Stomach (tissue), 7 donors: ENCODE data around the gene VPS37D.

DNA sequence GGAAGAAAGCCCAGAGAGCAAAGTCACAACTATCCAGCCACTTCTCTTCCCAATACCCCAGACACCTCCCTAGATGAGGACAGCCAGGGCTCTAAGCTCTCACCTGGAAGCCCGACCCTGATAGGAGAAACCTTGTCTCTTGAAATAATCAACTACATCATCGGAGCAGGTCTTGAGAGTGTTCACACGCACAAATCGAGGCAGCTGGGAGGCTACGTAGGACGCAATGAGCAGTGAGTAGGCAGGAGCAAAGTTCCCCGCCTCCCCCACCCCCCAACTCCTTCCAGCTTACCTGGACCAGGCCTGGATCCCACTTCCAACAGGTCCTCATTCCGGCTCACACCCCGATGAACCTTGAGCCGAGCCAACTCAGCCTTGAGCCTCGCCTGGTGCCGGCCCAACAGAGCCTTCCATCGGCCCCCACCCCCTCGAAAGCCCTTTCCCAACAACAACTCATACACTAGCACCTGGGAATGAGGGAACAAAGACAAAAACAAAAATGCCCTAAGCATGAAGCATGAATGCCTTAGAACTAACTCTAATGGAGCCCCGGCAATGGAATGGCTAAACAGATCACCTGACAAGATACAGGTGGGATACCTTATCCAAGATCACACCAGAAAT lies 1.2 kb downstream of the NSUN5 start:
- PRO-cap: no peak
- RAMPAGE, long total RNA, 5 experiments: no peak in any of the 5 experiments
- RRBS: 91% methylated on average over 5 of the region's 15 CpGs

GRCh38 chr7:73442160-73442663 lies 8.6 kb downstream of the FZD9 start:
- PRO-cap: no peak
- RAMPAGE, long total RNA, 5 experiments: start-site peak on the minus strand in 2 of 5 experiments, at chr7:73442135-73442726 at its widest, 17 to 36 reads per replicate
- RRBS: no CpG with 5 or more reads among the region's 11 CpGs

DNA sequence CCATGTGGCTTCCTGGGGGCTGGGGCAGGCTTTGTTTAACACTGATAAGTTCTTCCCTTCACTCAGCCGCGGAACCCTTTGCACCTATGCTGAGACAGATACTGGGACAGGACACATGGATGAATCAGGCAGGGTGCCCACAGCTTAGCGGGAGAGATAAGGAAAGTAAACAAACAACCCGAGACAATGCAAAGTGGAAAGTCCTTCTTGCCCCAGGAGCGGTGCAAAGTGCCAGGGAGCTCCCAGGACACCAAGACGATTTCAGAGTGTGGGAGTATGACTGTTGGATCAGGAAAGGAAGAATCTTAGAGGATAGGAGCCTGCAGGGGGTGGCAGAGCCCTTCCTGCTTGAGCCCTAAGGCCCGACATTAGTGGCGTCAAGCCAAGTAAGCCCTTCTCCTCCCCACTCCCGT lies 11.6 kb downstream of the MLXIPL start:
- PRO-cap: no peak
- RAMPAGE, long total RNA, 5 experiments: no peak in any of the 5 experiments
- RRBS: no CpG with 5 or more reads among the region's 9 CpGs

DNA sequence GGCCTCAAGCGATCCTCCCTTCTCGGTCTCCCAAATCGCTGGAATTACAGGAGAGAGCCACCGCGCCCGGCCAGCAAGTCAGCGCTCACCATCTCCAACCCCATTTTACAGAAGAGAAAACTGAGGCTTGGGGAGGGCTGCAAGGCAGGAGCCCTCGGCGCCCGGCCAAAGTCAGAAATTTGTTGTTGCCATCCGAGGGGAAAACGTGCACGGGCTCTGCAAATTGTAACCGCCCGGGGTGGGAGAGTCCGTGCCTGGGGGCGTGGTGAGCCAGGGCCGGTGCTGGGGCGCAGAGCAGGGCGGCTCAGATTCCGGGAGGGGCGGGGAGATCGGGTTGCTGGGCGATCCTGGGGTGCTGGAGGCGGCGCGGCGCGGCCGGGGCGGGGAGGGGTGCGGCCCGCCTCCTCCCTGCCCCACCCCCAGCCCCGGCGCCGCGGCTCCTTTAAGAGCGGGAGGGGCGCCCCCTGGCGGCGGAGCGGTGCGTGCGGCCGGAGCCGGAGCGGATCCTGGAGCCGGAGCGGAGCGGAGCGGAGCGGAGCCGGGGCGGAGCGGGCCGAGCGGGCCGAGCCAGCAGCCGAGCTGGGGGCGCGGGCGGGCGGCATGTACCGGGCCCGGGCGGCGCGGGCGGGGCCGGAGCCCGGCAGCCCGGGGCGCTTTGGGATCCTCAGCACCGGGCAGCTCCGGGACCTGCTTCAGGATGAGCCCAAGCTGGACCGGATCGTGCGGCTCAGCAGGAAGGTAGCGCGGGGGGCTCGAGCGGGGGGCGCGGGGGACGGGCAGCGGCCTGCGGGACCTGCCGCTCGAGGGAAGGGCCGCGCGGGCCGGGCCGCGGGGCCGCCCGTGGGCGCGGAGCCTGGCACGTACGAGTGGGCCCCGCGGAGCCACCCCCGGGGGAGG lies at the start of gene VPS37D:
Gene VPS37D (plus strand): TSS at position 473 of the 897 bp plus-strand sequence.
- PRO-cap: no peak
- RAMPAGE, long total RNA, 5 experiments: no peak in any of the 5 experiments
- RRBS: 1% methylated on average over 72 of the region's 104 CpGs

GRCh38 chr7:73738898-73740053 lies 674 bp upstream of the ABHD11 start:
- PRO-cap: bidirectional peak, plus-strand start at chr7:73739099, minus-strand start at chr7:73738800
- RAMPAGE, long total RNA, 5 experiments: no peak in any of the 5 experiments
- RRBS: 3% methylated on average over 9 of the region's 78 CpGs

GRCh38 chr7:73768302-73769493 lies 1.4 kb downstream of the CLDN3 start:
- PRO-cap: no peak
- RAMPAGE, long total RNA, 5 experiments: no peak in any of the 5 experiments
- RRBS: 47% methylated on average over 3 of the region's 63 CpGs

- PRO-cap: no peak
- RAMPAGE, long total RNA, 5 experiments: no peak in any of the 5 experiments
- RRBS: no CpG with 5 or more reads among the region's 54 CpGs
These were observed 486 bp downstream of the CLDN3 start for GRCh38 chr7:73769494-73770074.

DNA sequence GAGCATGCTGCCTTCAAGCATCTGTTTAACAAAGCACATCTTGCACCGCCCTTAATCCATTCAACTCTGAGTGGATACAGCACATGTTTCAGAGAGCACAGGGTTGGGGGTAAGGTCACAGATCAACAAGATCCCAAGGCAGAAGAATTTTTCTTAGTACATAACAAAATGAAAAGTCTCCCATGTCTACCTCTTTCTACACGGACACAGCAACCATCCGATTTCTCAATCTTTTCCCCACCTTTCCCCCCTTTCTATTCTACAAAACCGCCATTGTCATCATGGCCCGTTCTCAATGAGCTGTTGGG lies 26.7 kb upstream of the CLDN3 start:
- PRO-cap: no peak
- RAMPAGE, long total RNA, 5 experiments: no peak in any of the 5 experiments
- RRBS: no CpG with 5 or more reads among the region's 5 CpGs

DNA sequence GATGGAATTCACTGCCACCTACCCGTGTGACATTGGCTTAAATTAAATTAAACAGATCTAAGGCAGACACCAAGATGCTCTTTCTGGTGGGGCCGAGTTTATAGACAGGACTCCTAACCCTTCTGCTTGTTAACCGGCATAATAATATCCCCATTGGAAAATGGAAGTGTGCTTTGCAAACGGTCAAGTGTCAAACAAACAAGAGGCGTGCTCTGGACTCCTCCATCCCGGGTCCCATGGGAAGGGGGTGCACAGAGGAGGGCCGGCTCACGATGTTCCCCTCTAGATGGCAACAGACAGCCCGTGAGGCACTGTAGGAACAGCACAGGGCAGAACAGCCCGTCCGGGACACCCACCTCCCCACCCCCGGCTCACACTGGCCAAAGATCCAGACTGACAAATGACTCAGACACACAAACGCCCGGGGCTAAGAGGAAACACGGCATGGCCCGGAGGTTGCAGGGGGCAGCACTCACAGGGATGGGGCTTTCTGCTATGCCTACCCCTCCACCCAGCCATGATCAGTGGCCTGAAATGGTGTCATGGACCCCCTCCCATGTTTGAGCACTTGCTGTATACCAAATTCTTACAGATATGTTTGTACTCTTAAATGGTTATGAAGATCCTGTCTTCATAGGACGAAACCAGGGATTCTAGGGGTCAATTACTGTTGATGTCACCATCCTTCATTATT lies 4.9 kb upstream of the ELN start:
- PRO-cap: no peak
- RAMPAGE, long total RNA, 5 experiments: no peak in any of the 5 experiments
- RRBS: 11% methylated on average over 7 of the region's 17 CpGs

- PRO-cap: no peak
- RAMPAGE, long total RNA, 5 experiments: no peak in any of the 5 experiments
- RRBS: no CpG with 5 or more reads among the region's 13 CpGs
These were observed 1.4 kb downstream of the ELN start for GRCh38 chr7:74029407-74029812.

DNA sequence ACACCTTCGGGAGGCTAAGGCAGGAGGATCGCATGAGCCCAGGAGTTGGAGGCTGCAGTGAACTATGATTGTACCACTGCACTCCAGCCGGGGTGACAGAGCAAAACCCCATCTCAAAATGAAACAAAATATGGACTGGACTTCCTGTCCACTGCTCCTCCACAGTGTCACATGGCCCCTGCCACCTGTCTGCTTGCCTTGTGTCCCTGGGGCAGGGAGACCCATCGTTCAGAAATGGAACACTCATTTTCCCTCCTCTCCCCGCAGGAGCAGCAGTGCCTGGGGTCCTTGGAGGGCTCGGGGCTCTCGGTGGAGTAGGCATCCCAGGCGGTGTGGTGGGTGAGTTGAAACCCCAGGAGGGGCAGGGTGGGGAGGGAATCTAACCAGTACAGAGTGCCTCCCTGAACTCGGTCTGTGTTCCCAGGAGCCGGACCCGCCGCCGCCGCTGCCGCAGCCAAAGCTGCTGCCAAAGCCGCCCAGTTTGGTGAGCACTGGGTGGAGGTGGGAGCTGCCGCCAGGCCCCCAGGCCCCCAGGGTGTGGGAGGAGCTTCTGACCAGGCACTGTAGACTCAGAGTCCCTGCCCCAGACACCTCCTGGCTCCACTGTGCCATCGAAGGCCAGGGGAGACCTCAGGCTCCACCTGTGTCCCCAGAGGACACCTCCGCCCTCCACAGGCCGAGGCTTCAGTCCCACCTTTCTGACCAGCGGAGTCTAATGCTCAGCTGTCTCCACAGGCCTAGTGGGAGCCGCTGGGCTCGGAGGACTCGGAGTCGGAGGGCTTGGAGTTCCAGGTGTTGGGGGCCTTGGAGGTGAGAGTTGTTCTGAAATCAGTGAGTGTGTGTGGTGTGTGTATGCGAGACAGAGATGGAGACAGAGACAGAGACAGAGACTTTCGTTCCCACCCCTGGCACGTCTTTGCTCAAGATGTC lies 20.5 kb upstream of the LIMK1 start:
- PRO-cap: no peak
- RAMPAGE, long total RNA, 5 experiments: start-site peak on the plus strand in 2 of 5 experiments, centred at positions 310 to 549 of the sequence, 12 to 102 reads per replicate
- RRBS: no CpG with 5 or more reads among the region's 28 CpGs

DNA sequence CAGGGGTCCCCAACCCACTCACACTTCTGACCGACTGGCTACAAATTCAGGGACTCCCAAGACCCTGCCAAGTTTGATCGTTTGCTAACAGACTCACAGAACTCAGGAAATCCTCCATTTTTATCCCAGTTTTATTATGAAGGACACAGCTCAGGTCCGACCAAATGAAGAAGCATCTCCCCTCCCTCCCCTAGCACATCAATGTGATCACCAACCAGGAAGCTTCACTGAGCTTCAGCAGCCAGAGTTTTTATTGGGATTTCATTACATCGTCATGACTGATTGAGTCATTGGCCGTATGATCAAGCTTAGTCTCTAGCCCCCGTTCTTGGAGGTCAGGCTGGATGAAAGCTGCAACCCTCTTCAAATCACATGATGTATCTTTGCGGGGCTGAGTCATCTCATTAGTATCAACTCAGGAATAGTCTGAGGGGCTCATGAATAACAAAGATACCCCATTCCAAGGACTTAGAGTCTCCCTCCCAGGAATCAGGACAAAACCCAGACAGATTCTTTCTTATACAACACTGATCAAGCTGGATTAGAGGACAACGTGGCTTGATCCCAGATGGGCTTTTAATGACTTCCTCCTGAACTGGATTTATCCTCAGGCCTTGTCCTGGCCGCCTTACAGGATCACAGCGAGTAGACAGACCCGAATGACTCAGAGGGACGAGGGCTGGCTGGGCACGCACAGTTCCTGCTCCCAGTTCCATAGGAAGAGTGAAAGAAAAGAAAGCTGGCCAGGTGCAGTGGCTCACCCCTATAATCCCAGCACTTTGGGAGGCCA lies 14.4 kb downstream of the LIMK1 start:
- PRO-cap: unidirectional peak, plus-strand start at position 667 of the sequence
- RAMPAGE, long total RNA, 5 experiments: no peak in any of the 5 experiments
- RRBS: no CpG with 5 or more reads among the region's 13 CpGs

GRCh38 chr7:74139303-74139528 lies 34.9 kb upstream of the EIF4H start:
- PRO-cap: no peak
- RAMPAGE, long total RNA, 5 experiments: no peak in any of the 5 experiments
- RRBS: no CpG with 5 or more reads among the region's 5 CpGs

GRCh38 chr7:74174455-74175247 lies 495 bp downstream of the EIF4H start:
- PRO-cap: no peak
- RAMPAGE, long total RNA, 5 experiments: no peak in any of the 5 experiments
- RRBS: 1% methylated on average over 53 of the region's 72 CpGs

DNA sequence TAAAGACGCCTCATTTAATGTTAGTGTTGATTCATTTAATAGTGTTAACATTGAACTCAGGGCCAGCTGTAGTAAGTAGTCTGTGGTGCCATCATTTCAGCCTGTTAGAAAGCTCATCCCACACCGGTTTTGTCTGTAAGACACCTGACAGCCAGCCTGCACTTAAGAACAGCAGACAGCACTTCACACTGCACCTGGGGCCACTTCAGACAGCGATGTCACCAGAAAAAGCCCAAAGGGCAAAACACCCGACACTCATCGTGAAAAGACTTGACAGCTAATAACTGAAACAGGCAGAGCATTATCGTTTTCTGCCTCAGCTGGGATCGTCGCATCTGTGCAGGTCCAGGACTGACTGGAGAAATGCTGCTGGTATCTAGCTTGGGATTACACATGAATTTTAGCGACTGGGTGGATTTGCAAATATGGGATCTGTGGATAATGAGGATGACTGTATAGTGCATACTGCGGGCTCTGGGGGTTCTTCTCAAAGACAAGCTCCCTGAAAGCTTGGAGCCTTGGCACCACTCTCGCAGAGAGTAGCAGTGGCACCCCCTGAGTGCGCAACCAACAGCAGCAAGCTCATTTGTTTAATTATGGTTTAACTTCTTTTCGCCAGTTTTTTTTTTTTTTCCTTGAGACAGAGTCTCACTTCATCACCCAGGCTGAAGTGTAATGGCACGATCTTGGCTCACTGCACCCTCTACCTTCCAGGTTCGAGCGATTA lies 16.6 kb upstream of the LAT2 start:
- PRO-cap: no peak
- RAMPAGE, long total RNA, 5 experiments: no peak in any of the 5 experiments
- RRBS: no CpG with 5 or more reads among the region's 16 CpGs

GRCh38 chr7:74224246-74225026 lies 14.6 kb downstream of the LAT2 start:
- PRO-cap: no peak
- RAMPAGE, long total RNA, 5 experiments: no peak in any of the 5 experiments
- RRBS: 28% methylated on average over 5 of the region's 25 CpGs

DNA sequence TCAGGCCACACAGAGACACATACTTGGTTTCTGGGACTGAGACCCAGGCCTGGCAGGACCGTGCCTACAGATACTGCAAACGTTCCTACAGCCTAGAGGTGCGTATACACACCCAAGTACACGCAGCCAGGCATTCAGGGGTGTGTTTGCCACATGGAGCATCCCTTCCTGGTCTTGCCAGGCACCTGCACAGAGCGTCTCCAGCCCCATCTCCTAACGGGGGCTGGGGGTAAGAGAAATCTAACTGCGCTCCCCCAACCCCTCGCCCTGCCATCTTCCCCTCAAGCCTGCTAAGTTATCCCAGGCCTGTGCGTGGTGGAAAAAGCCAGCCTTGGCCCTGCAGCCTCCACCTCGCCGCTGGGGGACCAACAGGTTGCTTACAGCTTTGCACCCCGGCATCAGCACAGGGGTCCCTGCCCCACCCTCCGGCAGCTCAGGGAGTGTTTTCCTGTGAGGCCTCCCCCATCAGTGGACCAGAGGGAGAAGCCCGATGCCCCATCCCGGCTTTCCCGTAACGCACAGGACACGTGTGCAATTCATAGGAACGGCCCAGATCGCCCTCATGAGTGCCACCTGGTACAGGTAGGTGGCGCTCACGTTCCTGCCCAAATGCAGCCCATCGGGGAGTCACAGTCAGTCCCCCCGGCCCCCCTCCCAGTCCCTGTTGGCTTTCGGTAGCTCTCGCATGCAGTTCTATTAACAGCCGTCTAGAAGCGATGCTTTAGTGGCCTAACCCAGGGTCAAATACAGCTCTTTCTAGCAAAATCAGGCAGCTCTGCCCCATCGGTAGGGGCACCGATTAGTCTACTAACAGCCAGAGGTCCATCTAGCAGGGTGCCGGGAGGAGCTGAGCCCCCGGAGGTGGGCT lies 48.6 kb upstream of the GTF2IRD1 start:
- PRO-cap: no peak
- RAMPAGE, long total RNA, 5 experiments: start-site peak on the plus strand in 2 of 5 experiments, centred at positions 745 to 775 of the sequence, 5 to 30 reads per replicate
- RRBS: 84% methylated on average over 4 of the region's 32 CpGs

- PRO-cap: no peak
- RAMPAGE, long total RNA, 5 experiments: no peak in any of the 5 experiments
- RRBS: 48% methylated on average over 6 of the region's 15 CpGs
These were observed 8.9 kb downstream of the GTF2IRD1 start for GRCh38 chr7:74462563-74463058.

- PRO-cap: no peak
- RAMPAGE, long total RNA, 5 experiments: start-site peak on the plus strand in 2 of 5 experiments, at chr7:74515104-74515913 at its widest, 6 to 15 reads per replicate
- RRBS: 93% methylated on average over 6 of the region's 16 CpGs
These were observed 61.6 kb downstream of the GTF2IRD1 start for GRCh38 chr7:74515278-74515707.

DNA sequence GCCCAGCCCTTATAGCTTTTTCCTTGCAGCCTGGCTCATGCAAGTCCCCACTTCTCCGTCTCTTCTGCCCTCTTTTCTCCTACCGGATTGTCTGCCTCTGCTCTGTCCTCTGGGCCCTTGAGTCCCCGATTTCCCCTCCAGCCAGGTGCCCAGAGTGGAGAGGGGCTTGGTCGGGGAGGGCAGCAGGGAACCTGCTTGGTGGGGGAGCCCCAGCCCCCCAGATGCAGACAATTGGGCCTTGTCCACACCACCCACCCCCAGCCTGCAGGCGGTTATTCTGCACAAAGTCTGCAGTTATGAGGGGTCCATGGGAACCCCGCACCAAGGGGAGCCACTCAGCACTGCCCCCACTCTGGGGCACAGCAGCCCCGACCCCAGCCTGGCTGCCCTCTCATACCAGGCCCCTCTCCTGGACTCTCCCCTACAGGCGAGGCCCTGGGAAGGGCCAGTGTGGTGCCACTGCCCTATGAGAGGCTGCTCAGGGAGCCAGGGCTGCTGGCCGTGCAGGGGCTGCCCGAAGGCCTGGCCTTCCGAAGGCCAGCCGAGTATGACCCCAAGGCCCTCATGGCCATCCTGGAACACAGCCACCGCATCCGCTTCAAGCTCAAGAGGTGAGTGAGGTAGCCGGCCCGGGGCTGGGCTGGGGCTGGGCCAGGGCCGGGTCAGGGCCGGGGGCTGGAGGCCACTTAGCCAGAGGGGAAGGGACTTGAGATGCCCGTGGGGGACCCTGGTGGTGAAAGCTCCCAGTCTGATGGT lies 64.2 kb downstream of the GTF2IRD1 start:
- PRO-cap: no peak
- RAMPAGE, long total RNA, 5 experiments: start-site peak on the plus strand in 2 of 5 experiments, centred at positions 257 to 555 of the sequence, 7 to 29 reads per replicate
- RRBS: no CpG with 5 or more reads among the region's 19 CpGs